ENCODE measurements around the genes SMPDL3A, HDDC2 and HEY2.

DNA sequence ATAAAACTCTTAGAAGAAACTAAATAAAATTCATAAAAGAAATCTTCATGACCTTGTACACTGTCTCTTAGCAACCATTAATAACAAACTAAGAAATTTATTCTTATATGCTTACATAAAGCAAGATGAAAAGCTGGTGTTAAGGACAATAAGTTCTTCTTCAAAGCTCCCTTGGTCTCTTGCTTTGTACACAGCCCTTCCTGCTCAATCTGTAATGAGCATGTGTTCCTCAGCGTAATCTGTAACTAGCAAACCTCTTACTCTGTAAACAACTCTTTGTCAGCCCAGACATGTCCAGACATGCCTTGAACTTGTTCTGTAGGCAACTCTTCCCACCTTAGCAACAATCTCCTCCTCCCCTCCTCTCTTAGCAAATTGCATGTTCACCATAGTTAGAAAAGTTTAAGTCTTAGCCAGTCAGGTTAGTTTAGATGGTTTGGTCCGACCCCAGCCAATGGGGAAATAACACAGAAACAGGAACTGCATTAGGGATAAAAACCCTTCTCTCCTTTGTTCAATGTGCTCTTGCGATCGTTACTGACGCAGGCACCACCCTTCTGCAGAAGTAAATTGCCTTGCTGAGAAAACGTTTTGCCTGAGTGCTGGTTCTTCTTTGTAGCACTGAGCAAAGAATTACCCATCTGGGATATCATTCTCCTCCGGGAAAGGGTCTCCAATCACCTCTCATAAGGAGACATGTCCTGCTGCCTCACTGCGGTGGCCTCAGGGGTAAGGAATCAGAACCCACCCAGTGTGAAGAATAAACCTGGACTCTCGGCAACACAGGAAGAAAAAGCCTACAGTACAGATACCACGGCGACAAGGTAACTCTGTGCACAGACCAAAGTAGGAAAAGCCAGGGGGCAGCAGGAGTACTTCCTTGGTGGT lies 26.0 kb downstream of the PLN start:
- RRBS, result no CpG with 5 or more reads among the region's 11 CpGs

DNA sequence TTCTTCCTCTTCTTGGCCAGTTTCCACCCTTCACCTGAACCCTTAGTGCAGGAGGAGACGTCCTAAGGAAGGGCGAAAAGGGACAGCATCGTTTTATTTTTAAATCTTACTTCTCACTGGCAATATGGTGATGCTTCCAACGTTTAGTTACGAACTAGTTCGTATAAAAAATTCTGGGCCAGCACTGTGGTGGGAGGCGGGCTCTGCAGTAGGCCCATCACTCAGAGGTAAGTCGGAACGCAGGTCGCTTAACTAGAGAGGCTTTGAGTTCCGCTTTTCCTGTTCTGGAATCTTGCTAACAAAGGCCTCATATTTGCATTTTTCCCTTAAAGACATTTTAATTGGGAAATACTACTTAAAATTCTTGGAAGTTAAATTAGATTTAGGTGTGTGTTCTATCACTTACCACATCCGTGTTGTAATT lies 915 bp upstream of the CEP85L start:
- RRBS, result no CpG with 5 or more reads among the region's 12 CpGs

- RRBS, result no CpG with 5 or more reads among the region's 4 CpGs
These were observed 56.6 kb upstream of the CEP85L start for GRCh38 chr6:118707996-118708330.

DNA sequence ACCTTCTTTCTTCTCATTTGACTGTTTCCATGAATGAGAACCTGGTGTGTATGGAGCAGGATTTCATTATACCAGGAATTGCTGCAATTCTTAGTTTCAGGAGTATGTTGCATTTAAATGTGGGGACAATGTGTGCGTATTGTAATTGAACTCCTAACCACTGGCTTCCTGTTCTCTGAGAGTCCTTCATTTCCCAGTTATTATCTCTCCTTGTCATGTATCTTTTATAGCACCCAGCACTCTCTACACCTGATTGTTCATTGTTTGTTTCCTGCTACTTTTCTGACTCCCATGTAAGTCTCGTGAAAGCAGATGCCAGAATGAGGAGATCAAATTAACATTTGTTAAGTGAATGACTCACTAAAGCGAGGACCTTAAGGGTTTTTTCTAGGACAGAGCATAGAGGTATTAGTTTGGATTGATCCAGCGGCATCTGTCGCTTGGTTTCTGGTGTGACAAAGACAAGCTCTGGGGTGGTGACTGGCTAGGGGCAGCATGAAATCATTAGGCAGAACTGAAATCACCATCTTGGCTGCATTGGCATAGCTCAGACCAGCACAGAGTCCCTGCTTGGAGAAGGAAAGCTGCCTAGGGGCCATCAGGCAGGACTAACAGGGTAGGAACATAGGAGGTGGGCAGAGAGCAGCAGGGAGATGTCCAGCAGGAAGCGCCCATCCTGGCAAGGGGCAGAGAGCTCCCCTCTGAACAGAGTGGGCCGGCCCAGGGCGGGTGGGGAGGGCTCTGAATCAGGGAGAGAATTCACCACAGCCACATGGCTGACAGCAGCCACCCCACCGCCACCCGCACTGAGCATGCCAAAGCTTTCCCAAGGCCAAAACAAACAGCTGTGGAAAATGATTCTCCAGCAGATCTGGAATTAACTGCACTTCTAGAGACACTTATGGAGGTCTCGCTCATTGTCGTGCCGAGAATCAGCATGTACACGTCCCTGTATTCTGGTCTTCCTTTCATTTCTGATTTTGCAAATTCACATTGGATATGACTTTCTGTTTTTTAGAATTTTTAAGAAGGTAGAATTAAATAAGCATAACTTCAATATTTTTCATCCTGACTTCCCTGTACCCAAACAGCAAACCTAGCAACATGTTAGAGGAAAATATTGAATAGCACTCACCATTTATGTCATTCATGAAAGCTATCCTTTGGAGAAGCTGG lies 97.2 kb upstream of the CEP85L start:
- RRBS, result no CpG with 5 or more reads among the region's 14 CpGs

DNA sequence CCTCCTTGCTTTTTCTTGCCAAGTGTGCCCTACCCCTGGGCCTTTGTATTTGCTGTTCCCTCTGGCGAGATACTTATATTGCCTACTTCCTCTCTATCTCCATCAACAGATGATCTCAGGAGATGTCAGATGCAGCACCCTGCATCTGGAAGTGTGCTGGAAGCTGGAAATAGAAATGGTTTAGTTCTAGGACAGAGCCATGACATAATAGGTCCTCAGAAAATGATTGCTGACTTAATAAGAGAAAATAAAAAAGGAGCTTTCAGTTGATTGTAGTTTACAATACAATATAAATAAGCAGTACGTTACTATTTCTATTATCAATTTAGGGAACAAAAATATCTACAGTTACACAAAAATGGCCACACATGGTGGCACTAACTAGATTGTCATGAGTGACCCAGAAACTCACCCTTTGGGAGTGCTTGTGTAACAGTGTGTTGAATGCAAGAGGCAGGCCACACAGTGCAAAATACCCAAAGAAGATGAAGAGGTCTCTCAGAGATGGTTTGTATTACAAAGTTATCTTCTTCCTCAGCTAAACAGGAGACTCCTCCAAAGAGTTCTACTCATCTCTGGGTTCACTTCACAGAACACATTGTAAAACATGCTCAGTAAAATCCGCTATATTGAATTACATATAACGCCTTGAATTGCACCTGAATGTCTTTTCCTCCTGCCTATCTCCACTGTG lies 5.6 kb downstream of the ASF1A start:
- RRBS, result no CpG with 5 or more reads among the region's 4 CpGs

GRCh38 chr6:118916289-118916677 lies 18.7 kb downstream of the MCM9 start:
- RRBS, result no CpG with 5 or more reads among the region's 6 CpGs

GRCh38 chr6:119237309-119238187 lies 112.0 kb downstream of the MAN1A1 start:
- RRBS, result no CpG with 5 or more reads among the region's 6 CpGs

DNA sequence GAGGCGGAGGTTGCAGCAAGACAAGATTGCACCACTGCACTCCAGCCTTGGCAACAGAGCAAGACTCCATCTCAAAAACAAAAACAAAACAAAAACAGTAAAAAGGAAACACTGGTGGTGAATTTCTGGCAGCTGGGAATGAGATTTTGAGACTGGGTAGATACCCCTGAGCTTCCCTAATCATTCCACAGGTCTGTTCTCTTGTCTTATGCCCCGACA lies 9.6 kb downstream of the MAN1A1 start:
- RRBS, result no CpG with 5 or more reads among the region's 2 CpGs

GRCh38 chr6:119355564-119356024 lies 6.0 kb upstream of the MAN1A1 start:
- RRBS, result no CpG with 5 or more reads among the region's 4 CpGs

- RRBS, result no CpG with 5 or more reads among the region's 6 CpGs
These were observed 377.9 kb upstream of the MAN1A1 start for GRCh38 chr6:119727157-119728253.

- RRBS, result no CpG with 5 or more reads among the region's 5 CpGs
These were observed 390.9 kb downstream of the GJA1 start for GRCh38 chr6:121826225-121826952.

GRCh38 chr6:121856480-121856906 lies 421.0 kb downstream of the GJA1 start:
- RRBS, result no CpG with 5 or more reads among the region's 2 CpGs

DNA sequence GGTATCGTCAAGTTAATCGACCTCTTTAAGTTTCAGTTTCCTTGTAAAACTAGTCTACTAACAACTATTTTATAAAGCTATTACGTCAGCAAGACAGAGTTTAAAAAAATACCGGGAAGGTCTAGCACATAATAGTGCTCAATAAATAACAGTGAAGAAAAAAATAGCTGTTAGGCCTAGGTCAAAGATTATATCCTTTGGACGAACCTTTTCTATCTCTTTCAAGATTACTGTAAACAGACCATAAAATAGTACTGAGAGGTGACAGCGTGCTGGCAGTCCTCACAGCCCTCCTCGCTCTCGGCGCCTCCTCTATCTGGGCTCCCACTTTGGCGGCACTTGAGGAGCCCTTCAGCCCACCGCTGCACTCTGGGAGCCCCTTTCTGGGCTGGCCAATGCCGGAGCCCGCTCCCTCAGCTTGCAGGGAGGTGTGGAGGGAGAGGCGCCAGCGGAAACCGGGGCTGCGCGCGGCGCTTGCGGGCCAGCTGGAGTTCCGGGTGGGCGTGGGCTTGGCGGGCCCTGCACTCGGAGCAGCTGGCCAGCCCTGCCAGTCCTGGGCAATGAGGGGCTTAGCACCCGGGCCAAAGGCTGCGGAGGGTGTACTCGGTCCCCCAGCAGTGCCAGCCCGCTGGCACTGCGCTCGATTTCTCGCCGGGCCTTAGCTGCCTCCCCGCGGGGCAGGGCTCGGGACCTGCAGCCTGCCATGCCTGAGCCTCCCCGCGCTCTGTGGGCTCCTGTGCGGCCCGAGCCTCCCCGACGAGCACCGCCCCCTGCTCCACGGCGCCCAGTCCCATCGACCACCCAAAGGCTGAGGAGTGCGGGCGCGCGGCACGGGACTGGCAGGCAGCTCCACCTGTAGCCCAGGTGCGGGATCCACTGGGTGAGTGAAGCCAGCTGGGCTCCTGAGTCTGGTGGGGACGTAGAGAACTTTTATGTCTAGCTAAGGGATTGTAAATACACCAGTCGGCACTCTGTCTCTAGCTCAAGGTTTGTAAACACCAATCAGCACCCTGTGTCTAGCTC lies 119.0 kb upstream of the HSF2 start:
- RRBS, result no CpG with 5 or more reads among the region's 54 CpGs

GRCh38 chr6:122788891-122789433 lies at the start of gene SMPDL3A:
TSS of gene SMPDL3A (plus strand) at chr6:122789258.
- RRBS, result 3% methylated on average over 5 of the region's 31 CpGs

DNA sequence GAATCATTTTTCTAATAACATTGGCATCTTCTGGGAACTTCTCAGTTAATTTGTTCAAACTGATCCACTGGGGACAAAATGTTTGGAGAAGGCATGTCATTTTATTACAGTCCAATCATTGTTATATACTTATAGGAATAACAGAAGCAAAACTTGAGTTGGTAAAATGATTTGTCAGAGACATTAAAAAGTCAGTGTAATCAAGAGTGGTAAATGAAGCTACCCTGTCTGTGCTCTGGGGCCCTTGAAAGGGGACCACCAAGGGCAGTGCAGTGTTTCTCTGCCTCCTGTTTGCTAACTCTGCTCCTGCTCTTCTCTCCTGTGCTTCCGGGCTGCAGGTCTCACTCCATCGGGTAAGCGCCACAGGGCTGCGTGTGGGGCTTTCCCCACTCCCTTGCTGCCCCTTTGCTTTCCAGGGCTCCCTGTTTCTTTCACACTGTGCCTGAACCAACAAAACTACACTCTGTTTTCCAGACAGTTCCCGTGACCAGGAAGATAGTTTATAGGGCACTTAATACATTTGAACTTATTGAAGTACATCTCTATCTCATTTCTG lies 50.0 kb downstream of the HDDC2 start:
- RRBS, result no CpG with 5 or more reads among the region's 5 CpGs

DNA sequence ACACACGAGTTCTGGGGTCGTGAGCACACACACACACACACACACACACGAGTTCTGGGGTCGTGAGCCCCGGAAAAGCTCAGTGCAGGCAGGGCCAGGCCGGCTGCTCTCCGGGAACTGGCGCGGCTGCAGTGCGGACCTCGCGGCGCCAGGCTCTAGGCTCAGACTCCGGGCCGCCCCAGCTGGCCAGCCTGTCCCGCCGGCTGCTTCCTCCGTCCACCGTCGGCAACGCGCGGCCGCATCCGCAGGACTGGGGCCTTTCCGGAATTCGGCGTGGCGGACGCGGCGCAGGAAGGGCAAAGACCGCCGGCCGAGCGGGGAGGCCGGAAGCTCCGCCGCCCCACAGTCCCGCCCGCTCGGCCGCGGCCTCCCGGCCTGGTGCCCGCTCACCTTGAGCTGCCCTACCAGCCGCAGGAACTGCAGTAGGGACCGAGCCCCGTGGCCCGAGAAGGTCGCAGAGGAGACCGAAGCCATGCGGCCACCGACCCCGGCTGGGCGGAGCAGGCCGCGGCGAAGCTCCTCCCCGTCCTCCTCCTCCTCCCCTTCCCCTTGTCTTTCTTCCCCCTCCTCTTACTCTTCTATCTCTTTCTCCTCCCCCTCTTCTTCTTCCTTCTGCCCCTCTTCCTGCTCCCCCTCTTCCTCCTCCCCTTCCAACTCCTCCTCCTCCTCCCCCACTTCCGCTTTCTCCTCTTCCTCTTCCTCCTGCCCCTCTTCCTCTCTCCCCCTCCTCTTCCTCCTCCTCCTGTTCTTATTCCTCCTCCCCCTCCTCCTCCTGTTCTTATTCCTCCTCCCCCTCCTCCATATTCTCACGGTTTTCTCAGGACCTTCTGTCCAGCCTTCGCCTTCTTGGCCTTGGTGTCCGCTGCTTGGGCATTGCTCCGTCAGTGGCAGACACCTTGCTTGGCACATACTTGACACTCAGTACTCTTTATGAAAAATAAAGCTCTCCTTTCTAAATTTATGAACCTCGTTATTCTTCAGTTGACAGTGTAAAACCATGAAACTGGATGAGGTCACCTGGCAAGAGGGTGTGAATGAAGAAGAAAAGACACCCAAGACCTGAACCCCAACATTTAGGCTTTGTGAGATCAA lies at the start of gene HDDC2:
HDDC2 (minus strand) TSS at position 509 of the 1,092 bp plus-strand sequence.
- RRBS, result 2% methylated on average over 36 of the region's 66 CpGs

GRCh38 chr6:125313954-125314236 lies 12.1 kb upstream of the HDDC2 start:
- RRBS, result no CpG with 5 or more reads among the region's 6 CpGs

- RRBS, result no CpG with 5 or more reads among the region's 17 CpGs
These were observed 215.0 kb upstream of the HEY2 start for GRCh38 chr6:125534255-125534976.

- RRBS, result no CpG with 5 or more reads among the region's 10 CpGs
These were observed 3.3 kb upstream of the HEY2 start for GRCh38 chr6:125746200-125746515.

DNA sequence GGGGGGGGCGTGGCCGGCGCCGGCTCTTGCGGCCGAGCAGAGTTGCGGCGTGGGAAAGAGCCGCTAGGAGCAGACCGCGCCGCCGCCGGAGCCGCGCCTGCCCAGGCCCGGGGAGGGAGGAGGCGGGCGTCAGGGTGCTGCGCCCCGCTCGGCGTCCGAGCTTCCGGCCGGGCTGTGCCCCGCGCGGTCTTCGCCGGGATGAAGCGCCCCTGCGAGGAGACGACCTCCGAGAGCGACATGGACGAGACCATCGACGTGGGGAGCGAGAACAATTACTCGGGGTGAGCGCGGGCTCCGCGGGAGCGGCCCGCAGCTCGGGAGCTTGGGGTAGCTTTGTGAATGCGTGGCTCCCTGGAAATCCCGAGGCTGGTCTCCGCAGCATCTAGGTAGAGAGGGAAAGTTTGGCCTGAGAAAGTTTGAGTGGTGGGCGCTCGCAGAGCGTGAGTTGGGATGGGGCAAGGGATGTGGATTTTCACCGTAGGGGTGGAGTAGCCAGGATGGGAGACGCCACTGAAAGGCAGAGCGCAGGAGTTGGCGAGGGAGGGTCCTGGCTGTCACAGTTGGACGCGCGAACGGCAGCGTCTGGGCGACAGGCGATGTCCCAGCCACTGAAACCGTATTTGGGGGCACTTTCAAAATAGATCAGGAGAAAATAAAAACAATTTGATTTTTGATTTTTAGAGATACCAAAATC lies at the start of gene HEY2:
HEY2 (plus strand) TSS at position 54 of the 694 bp plus-strand sequence.
- RRBS, result 2% methylated on average over 22 of the region's 66 CpGs